ENCODE measurements around the genes NRIP2 and KCNA6.

DNA sequence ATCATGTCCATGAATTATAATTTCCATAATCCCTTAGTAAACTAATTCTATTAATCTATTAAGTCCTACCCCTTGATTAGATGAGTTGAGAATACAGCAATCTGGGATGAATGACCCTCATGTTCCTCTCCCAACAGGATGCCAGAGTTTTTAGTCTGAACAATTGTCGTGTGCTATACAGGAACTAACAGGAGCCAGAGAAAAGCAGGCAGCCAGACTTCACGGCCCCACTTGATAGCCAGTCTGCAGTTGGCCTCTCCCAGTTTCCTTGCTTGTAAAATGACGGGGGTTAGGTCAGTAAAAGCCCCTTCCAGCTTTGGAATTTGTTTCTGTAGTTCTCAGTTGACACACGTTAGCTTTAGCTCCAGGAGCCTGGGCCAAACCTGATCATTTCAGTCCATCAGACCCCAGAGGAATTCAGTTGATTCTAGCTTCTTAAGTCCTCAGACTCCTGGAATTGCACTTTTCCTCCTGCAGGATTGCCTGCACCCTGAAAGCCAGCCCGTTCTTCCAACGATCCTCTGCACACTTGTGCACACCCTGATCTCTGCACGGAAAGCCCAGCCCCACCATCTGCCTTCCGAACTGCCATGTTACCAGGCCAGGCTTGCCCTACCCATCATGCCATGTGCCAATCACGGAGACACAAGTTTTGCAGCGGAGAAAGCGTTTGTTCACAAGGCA, 266.7 kb upstream of the FKBP4 start:
- RRBS, result no CpG with 5 or more reads among the region's 11 CpGs

GRCh38 chr12:2540377-2541257, 254.2 kb upstream of the FKBP4 start:
- RRBS, result no CpG with 5 or more reads among the region's 21 CpGs

GRCh38 chr12:2797579-2797992, 2.8 kb downstream of the FKBP4 start:
- RRBS, result no CpG with 5 or more reads among the region's 3 CpGs

DNA sequence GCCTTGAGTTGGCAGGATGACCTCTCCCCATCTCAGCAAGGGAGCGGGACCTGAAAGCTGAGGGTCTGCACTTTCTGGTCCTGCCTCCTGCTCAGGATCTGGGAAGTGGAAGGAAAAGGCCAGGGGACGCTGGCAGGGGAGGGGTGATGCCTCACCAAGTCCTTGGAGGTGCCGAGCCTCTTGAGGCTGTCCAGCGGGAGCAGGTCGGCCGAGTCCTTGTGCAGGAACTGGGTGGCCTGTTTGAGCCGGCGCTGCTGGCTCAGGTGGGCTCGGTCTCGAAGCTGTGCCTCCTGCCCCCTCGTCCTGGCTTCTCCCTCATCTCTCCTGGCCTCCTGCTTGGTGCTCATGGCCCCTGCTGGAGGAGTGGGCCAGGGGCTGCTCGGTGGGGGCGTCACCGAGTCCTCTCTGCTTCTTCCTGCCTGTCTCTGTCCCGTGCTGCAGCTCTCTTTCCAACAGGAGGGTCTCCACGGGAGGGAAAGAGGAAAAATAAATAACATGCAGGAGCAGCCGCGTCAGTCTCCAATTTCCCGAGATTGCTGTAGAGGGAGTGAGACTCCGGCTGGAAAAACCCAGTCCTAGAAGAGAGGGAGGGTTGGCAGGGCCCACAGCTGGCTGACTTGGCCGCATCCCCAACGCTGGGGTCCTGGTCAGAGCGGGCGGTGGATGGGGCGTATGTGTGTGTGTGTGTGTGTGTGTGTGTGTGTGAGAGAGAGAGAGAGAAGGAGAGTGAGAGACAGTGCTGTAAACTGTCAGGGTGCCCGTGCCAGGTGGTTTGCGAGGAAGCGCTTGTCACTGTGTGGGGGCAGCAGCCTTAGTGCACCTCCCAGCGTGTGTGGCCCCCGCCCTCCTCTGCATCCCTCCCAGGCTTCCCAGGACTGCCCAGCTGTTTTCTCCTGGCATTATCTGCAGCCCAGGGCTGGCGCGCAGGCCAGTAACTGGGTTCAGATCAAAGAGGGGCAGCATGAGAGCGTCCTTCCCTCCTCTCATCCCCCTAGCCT, at the start of gene NRIP2:
Gene NRIP2, minus strand, starts transcription at position 549 of the 998 bp plus-strand sequence.
- RRBS, result no CpG with 5 or more reads among the region's 33 CpGs

- RRBS, result no CpG with 5 or more reads among the region's 8 CpGs
These were observed 2.3 kb downstream of the TULP3 start for GRCh38 chr12:2893003-2893417.

DNA sequence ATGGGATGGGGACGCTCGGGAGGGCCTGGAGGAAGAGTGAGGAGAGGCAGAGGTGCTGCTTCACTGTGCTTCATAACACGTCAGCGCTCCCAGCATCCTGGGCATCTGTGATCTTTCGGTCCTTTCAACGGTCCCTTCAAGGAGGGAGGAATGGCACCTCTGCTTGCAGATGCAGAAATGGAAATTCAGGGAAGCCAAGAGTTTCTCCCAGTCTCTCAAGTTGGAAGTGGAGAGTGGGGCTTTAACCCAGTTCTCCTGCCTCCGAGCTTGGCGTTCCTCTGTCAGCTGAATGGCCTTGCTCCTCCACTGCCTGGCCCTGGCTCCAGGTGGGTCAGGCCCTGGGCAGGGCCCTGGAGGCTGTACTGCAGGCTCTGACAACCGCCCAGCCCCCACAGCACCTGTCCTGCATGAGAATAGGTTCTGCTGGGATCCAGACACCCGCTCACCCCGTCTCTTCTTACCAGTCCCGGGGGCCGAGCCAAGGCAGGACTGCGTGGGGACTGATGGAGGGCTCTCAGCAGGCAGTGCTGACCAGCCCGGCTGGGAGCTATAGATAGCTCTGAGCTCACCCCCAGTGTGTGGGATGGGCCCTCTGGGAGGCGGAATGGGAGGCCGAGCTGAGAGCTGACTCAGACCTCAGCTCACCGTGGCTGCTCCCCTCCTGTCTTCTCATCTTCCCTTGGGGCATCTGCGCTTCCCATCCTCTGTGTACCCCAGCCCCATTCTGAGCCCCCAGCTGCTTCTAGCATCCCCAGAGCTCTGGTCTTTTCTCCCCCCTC, 39.5 kb downstream of the TEAD4 start:
- RRBS, result 13% methylated on average over 4 of the region's 19 CpGs

DNA sequence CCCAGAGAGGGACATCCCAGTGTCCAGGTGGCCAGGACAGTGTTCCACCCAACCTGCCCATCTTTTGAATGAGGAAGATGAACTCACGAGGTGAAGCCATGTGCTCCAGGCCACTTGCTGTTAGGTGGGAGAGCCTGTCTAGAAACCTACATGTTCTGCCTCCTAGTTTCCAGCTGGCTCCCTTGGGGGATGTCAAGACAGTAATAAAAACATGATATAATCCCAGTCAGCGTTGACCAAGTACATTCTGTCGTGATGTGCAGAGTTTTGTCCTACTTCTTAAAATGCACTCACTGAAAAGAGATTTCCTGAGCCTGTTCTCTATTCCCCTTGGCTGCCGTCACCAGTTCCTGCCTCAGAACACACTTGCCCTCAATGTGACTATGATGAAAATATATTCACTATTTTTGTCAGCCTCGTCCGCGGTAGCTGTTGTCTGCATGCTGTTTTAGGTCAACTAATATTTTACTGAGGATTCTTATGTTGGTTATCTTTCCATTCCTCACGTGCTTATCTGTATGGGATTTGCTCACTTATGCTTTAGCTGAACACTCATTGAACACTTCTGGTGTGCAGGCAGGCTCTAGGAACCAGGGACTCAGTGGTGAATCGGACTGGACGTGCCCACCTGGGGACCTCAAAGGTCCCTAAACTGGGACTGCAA, 25.8 kb downstream of the TSPAN9 start:
- RRBS, result no CpG with 5 or more reads among the region's 10 CpGs

DNA sequence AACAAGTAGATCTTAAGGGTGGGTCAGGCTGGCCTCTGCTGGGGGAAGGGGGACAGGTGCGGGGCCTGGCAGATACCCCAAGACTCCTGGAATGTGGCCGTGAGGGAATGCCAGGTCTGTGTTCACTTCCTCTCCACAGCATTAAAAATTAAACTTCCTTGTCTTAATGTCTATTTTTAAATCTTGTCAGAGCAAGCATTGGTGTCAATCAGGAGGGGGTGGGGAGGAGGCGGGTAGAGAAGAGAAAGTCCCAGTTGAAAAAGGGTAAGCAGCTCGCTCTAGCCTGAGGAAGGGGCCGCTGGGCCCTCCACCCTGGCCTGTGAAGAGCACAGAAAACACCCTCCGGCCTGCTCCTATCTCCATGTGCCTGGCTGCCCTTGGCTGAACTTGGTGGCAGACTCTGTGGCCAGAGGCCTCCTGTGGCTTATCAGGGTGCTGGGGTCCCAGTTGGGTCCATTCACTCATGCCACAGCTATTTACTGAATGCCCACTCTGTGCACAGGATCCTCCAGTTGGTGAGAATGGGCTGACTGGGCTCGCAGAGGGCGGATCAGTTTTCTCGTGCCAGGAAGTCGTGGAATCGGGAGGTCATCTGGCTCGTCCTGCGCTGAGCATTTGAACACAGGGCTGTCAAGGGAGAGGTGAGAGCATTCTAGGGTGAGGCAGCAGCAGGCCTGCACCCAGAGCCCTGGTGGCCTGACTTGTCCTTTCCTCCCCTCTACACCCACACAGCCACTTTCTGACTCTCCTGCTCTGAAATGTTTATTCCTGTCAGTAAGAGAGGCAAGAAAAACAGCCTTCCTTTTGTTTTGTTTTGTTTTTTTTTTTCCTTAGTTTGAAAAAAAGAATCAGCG, 128.8 kb downstream of the TSPAN9 start:
- RRBS, result no CpG with 5 or more reads among the region's 14 CpGs

- RRBS, result no CpG with 5 or more reads among the region's 13 CpGs
These were observed 140.0 kb downstream of the TSPAN9 start for GRCh38 chr12:3216794-3217942.

GRCh38 chr12:3236329-3237414, 159.5 kb downstream of the TSPAN9 start:
- RRBS, result no CpG with 5 or more reads among the region's 21 CpGs

GRCh38 chr12:3263368-3264210, 186.4 kb downstream of the TSPAN9 start:
- RRBS, result no CpG with 5 or more reads among the region's 24 CpGs

- RRBS, result no CpG with 5 or more reads among the region's 12 CpGs
These were observed 206.0 kb downstream of the TSPAN9 start for GRCh38 chr12:3283191-3283505.

DNA sequence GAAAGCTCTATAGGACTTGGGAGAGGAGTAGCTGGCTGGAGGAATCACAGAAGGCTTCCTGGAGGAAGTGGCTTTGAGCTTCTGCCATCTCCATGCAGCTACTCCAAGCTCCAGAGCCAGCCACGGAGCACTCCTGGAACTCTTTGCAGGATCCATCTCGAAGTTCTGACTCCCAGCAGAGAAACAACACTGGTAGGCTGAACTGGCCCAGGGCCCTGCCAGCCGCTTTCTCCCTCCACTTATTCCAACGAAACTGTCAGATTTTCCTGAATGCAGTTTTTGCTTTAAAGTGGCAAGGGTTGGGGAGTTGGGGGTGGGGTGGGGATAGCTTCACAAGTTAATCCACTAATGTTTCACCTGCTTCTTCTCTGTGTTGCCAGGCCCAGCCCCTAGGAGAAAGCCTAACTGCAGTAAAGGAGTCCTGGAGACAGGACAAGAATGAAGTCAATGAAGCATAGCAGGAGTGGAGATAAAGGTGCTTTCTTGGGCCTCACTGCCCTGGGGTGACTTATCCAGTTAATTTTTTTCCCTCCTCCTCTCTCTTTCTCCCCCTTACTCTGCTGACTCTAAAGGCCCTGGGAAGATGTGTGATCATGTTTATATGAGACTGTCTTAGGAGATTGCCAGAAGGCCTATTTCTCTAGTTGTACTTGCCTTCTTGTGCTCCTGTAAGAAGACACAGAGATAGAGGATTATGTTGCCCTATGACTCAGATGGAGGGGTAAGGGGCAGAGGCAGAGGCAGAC, 140.3 kb upstream of the PARP11 start:
- RRBS, result no CpG with 5 or more reads among the region's 4 CpGs

GRCh38 chr12:4243090-4243497, 30.5 kb upstream of the CCND2 start:
- RRBS, result no CpG with 5 or more reads among the region's 7 CpGs

DNA sequence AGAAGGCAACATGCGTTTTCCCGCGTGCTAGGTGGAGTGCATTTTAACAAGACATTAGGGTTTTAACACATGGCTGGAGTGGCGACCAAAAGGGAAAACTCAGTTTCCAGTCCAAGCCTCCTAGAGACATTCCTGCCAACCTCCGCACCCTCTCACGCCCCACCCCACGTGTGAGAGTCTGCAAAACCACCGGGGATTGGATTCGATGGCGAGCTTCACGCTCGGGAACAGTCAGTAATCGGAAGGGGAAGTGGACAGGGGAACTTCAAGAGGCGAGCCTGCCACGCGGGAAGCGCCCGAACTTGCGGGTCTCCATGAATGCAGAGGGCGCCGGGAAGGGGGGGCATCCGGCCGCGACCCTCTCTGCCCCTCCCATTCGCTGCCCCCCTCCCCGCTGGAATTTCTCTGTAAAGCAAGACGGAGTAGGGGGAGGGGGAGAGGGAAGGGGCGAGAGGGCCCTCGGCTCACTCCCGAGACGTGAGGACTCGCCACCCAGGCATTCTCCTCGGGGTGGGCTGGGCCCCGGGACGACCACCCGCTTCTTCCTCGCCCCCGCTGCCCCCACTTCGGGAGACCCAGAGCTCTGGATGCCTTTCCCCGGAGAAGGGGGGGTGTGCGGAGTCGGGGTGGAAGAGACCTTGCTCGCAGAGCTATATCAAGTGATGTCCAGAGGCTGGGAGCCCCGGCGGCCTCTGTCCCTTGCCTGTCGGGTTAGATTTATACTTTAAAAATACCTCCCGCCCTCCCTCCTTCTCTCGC, 2.6 kb upstream of the CCND2 start:
- RRBS, result 2% methylated on average over 10 of the region's 48 CpGs

- RRBS, result 100% methylated on average over 2 of the region's 20 CpGs
These were observed 13.4 kb downstream of the CCND2 start for GRCh38 chr12:4286787-4287591.

GRCh38 chr12:4300188-4300724, 20.8 kb upstream of the TIGAR start:
- RRBS, result no CpG with 5 or more reads among the region's 2 CpGs

DNA sequence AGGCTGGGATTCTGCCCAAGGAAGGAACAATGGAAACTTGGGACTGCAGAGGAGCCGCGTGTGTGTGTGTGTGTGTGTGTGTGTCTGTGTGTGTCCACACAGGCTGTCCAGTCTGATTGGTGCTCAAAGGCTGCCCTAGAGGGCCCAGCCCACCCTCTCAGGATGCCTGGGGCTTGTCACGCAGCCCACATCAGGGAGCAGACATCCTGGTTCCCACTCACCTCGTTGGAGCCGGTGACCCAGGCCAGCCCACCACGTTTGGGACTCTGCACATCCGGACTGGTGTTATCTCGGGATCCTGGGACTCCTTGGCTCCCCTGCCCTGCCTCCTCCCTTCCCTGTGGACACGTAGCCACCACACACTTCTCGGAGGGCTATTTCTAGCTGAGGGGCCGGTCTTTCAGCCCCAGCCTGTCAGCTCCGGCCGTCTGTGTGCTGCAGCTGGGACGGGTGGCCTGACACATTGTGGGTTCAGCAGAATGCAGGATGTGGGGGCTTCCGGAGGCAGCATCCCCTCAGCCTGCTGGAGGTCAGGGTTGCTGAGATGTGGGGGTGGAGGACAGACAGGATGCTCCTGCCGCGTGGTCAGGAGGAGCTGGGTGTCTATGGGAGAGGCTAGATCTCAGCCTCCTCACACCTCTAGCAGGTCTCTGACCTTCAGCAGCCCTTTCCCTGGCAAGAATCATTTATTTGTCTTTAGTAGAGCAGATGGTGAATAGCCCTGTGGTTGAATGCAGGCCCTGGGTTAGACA, 12.8 kb upstream of the FGF23 start:
- RRBS, result 26% methylated on average over 6 of the region's 17 CpGs

DNA sequence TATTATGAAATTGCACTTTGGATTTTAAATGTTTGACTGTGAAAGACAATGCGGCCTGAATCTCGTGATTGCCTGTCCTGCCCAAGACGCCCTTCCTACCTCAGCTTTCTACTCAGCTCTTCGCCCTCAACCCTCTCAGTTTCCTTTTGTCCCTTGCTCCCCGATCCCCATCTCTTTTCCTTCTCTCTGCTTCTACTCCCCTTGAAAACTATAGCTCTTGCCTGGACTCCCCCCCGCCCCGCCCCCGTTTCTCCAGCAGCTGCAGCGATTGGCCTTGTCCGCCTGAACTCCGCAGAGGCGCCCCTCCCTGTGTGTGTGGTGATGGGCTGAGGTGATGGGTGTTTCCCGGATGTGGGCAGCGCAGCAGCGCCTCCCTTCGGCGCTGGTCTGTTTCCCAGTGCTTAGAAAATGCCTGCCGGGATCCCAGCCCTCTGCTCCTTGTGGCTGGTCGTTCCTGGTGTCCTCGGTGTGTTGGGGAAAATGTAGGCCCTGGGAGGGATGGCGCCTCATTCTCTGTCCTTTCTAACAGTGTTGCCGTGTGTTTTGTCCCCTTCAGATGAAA, 43.3 kb downstream of the GALNT8 start:
- RRBS, result 88% methylated on average over 6 of the region's 22 CpGs

- RRBS, result 79% methylated on average over 33 of the region's 69 CpGs
These were observed at the start of gene KCNA6 for GRCh38 chr12:4809168-4809879. Gene KCNA6, plus strand, starts transcription at chr12:4809334.

Data from NB4 (cell line).